ENCODE data around the gene JAK1.

GRCh38 chr1:62648041-62648651, 40.0 kb downstream of the DOCK7 start:
- PRO-cap, result no peak

GRCh38 chr1:63323116-63323961, 972 bp downstream of the FOXD3 start:
- PRO-cap, result no peak

DNA sequence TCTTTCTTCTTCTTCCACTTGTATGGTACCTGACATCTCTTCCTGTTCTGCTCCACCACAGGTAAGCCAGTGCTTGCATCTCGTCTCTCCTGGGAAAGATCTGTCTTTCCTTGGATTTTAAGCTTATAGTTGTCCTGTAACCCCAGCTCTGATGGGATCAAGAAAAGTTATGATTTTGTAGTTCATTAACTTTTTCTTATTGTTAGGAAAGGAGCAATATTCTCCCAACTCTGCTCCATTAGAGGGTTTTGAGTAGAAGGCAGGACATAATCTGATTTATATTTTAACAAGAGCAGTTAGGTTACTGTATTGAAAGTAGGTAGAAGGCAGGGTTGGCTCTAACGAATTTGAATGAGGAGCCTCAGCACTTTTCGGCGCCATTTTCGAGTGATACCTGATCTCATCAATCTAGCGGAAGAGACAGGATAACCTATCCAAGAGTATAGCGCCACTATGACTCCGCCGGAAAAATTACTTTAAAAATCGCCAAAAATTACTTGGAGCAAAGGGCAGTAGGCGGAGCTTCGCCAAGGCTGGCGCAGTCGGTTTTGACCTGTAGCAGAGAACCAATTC, 25.3 kb downstream of the EFCAB7 start:
- PRO-cap, result no peak

DNA sequence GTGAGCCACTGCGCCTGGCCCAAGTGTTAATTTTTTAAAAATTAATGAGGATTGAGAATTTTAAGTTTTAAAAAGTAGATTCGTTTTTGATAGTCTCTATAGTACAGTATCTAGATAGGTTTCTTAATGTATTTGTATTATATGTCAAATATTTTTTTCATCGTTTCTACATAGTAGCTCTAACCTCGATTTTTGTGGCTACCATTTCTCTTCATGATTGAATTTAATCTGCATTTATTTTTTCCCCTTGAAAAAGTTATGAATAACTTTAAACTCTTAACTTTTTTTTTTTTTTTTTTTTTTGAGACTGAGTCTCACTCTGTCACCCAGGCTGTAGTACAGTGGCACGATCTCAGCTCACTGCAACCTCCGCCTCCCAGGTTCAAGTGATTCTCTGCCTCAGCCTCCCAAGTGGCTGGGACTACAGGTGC, 33.0 kb upstream of the PGM1 start:
- PRO-cap, result no peak

GRCh38 chr1:63698161-63698724, 75.6 kb upstream of the ROR1 start:
- PRO-cap, result bidirectional peak, plus-strand start at chr1:63698589, minus-strand start at chr1:63698367

DNA sequence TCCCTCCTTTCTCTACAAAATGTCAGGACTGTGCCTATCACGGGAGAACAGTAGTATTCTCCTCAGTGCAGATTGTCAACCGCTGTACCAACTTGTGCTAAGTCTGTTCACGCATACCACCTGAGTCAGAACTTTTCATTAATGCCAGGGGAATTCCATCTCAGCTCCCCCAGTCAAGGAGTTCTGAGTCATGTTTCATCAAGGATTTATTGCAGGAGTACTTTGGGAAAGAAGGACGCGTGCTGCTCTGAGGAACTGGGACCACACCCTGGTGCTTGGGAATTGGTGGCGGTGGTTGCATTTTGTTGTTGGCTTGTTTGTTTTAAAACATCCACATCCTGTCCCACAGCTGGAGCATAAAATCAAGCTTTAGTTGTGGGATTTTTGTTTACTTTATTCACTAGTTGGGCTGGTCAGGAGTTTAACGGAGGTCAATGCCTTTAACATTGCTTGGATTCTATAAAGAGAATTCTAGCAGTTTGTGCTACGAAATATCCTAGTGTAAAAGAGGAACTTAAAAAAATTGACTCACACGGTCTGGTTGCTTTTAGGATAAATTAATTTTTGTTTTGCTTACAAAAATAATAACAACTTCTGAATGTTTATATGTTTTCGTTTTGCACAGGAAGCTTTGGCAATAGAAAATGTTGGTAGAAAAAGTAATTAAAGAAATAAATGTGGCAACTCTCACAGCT, 42.1 kb upstream of the ROR1 start:
- PRO-cap, result no peak

GRCh38 chr1:64848870-64849624, 104.2 kb downstream of the RAVER2 start:
- PRO-cap, result no peak

DNA sequence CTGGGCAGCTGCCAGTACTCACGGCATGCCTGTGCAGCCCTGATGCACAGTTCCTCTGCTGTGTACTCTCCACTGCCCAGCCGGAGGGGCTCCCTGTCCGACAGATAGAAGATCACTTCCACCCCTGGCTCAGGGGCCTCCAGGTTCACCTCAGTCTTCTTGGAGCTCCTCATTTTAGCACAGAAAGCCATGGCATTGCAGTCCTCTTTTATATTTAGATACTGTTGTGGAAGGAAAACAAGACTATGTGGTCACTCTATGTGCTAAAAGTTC, 83.2 kb downstream of the JAK1 start:
- PRO-cap, result no peak

DNA sequence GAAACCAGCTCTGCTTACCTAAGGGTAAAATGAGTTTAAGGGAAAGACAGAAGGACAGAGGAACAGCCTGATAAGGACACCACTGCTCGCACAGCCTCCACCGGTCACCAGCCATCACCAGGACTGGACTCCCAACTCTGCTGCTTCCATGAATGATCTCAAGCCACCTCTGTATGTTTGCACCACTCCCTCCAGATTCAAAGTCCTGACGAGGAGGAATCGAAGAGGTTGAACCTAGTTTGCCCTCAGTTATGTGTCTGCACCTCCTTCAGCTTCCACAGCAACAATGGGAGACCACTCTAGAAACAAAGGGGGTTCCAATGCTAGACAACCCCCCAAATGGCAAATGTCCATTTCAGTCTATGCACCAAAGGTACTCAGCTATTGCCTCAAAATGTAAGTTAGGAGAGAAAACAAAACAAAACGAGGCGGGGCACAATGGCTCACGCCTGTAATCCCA, 72.3 kb downstream of the JAK1 start:
- PRO-cap, result no peak

DNA sequence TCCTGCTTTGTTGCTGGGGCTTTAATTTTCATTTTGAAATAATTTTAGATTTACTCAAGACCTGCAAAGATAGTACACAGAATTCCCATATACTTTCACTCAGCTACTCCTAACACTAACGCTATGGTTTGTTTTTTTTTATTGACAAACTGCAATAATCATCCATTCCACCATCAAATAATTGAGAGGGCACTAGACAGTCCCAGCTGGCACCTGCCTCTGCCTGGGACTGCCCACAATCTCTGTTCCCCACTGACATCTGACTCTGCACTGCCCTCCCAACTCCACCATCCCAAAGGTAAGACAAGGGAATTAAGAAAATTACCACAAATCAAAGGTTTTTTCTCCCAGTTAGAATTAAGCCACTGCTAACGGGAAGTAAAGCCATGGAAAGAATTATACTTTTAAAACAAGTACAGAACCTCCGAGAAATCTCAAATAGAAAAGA, 33.7 kb downstream of the JAK1 start:
- PRO-cap, result no peak

- PRO-cap, result no peak
These were observed 3.9 kb downstream of the JAK1 start for GRCh38 chr1:64962265-64963022.

DNA sequence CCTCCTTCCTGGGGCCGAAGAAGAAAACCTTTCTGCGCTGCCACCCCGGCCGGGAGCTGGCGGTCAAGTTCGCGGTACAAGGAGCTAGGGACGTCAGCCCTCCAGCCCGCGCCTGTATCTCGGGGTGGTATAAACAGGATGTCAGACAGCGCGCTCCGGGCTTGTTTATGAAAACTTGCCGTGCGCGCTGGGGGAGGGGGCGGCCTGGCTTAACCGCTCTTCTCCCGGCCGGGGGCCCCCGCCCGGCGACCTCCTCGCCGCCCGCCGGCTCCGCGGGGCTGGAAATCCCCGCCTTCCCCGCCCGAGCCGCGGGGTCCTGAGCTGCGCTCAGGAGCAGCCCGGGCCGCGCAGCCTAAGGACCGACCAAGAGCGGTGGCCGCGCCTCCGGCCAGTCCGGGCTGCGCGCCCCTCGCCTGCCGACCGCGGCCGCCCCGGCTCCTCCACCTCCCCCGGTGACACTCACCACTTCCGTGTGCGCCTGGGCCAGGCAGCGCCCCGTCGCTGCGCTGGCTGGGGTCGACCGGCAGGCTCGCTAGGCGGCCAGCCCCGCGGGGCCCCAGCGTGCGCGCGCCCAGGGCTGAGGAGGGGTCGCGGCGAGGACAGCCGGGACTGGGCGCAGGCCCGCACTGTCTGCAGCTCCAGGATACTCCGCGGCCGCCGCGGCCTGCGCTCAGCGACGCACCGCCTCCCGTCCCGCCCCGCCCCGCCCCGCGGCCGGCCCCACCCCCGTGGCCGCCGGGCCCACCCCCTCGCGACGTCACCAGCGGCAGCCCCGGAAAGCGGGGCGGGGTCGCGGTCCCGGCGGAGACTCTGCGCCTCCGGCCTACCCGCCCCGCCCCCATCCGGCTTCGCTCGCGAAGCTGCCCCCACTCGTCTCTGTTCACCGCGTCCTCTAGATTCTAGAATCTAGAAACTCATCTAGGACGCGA, at the start of gene JAK1:
TSS of gene JAK1 (minus strand) at position 680 of the 929 bp plus-strand sequence.
- PRO-cap, result bidirectional peak, plus-strand start at position 168 of the sequence, minus-strand start at position 169 of the sequence; bidirectional peak, plus-strand start at position 777 of the sequence, minus-strand start at position 668 of the sequence

DNA sequence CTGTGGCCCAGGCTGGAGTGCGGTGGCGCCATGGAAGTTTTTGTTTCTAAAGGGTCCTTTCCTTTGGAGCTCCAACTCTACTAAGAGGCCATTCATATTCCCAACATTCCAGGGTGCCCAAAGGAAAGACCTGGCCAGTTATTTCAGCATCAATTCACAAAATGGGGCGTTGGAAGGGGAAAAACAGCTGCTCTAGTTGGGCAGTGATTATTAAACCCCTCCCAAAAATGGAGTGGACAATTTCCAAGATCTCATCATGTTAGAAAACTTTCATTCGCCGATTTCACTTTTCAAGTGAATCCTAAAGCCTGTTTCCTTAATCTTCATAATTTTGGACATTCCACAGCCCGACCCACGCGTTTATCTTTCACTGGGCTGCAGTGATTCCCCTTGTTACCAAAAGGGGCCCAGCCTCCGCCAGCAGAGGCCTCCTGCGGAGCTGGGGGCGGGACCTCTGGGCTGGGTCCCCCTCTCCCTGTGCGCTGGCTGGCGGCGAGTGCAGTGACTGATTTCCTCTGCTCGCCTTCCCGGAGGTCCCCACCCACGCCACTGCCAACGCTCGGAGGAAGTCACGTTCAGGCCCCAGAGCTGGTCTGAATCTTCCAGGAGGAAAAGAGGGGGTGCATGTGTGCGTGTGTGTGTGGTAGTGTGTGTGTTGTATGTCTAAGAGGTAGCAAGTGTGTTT, 34.7 kb upstream of the JAK1 start:
- PRO-cap, result bidirectional peak, plus-strand start at position 540 of the sequence, minus-strand start at position 497 of the sequence

DNA sequence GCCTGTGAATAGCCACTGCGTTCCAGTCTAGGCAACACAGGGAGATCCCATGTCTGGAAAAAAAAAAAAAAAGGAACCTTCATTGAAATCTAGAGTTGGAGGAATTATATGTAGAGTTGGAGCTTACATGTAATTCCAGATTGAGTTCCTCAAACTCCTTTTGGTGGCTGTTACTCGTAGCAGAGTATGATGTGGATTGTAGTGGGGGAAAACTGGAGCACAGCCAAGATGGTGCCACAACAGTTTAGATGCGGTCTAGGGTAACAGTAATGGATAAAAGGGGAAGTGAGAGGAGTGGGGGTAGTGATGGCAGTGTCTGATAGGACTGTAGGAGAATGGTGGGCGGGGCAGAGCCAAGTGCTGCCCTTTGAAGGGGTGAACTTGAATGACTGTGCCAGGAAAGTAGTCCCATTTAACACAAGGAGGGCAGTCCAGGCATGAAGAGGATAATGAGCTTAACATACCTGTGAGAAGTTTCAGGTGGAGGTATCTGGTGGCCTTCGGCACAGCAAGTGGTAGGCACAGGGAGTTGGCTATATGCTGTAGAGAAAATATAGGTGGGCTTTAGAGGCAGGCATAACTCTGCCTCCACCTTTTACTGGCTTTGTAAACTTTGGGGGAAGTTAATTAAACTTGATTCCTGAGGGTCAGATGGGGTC, 17.6 kb downstream of the AK4 start:
- PRO-cap, result no peak

- PRO-cap, result no peak
These were observed 25.9 kb upstream of the LEPR start for GRCh38 chr1:65394514-65395093.

DNA sequence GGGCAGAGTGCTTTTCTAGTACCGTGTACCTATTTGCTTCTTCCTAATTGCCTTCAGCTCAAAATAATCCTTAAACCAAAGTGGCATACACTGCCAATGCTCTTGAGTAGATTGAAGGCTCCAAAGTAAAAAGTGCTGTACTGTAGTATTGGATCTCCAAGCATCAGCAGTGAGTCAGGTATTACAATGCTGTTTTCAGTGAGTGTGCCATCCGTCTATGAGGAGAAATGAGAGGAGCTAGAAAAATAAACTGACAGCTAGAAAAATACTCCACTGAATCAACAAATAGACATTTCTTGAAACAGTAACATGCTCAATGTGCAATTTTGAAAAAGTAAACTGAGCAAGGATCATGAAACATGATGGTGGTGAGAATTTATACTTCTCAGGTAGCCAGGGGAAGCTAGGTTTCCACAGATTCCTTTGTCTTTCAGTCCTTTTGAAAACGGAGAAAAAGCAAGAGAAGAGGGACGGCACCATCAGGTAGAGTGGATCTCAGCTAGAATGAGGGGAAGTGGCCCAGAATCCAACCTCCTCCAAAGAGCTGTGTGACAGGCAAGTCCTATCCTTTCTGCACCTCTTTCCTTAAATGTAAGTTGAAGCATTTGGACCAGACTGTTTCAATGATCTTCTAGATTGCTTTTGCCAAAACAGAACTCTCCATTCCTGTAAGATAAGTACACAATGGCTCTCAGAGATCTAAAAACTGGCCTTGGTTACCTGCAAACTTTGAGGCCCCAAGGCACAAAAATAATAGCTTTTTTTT, 1.5 kb upstream of the LEPR start:
- PRO-cap, result no peak

DNA sequence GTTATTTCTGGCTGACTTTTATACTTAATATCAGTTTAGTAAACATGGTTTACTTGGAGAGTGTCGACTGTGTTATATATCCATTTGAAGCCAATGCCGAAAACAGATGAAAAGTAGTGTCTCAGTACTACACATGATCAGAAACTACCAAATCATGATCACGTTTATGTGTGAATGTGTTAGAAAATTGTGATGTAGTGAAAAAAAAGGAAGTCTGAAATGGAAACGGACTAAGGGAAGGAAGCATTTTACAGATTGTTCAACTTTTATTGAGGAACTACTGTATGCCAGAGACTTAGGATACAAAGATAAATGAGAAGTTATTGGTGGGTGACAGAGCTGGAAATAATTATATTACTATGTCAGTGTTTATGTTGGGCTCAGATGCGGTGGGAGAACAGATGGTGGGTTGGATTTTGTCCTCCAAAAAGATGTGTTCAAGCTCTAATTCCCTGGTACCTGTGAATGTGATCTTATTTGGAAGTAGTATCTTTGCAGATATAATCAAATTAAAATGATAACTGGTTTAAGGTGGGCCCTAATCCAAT, 1.3 kb downstream of the LEPR start:
- PRO-cap, result no peak

GRCh38 chr1:65432441-65432908, 12.0 kb downstream of the LEPR start:
- PRO-cap, result no peak

- PRO-cap, result no peak
These were observed 47.1 kb downstream of the LEPR start for GRCh38 chr1:65467434-65468056.

GRCh38 chr1:65469857-65470406, 49.5 kb downstream of the LEPR start:
- PRO-cap, result no peak

Data from tibial artery (tissue), 1 donor.